Hepatocyte (in vitro differentiated cells and primary cell): ENCODE measurements around a stretch of chr7.

DNA sequence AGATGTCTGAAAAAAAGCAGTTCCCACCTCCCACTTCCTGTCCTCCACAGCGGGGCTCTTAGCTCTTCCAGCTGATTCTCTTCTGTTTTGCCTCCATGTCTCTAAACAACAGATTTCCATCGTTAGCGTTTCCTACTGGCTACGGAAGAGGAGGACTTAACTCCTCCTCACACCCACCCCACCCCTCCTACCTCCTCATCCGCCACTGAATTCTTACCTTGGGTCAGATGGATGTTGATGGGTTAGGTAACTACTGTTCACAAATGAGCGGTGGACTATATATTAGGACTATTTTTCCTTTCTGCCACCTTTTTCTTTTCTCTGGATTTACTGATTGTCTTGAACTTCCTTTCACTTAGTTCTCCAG is 36.7 kb upstream of the NUB1 start:
- RAMPAGE, long total RNA, result no peak
- RRBS, result no CpG with 5 or more reads among the region's 6 CpGs

GRCh38 chr7:151382078-151382494 is 27.8 kb downstream of the WDR86 start:
- RAMPAGE, long total RNA, result no peak
- RRBS, result no CpG with 5 or more reads among the region's 25 CpGs

- RAMPAGE, long total RNA, result no peak
- RRBS, result no CpG with 5 or more reads among the region's 6 CpGs
Measured at GRCh38 chr7:151440726-151441069, 757 bp upstream of the CRYGN start.

DNA sequence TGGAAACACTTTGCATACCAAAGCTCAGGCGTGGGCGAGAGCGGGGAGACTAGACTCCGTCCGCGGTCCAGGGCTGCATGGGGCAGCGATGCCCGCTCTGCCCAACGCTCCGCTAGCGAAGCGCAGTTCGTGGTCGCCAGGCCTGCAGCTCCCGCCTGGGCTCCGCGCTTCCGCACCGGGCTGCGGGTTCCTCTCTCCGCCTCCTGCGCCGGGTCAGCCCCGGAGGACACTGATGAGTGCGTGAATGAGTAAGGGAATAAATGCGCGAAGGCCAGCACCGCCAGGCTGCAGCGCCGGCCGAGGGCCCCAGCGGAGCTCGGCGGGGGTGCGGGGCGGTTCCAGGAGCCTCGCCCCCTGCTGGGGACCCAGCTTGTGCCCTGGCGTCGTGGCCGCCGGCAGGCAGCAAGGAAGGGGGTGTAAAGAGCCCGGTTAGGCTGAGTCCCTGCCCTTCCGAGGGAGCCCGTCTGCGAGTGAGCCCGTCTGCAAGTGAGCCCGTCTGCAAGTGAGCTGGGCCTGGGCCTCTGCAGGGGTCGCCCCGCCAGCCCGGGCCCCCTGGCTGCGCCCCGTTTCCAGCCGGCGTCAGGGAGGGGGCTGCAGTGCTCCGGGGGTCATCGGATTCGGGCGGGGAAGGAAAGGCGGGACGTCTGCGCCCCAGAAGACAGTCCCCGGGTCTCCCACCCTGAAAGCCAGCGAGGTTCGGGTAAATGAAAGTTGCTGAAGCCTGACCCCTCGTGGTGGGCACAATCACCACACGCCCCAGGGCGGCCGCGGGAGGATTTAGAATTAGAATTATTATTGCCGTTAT is 8.4 kb upstream of the CRYGN start:
- RAMPAGE, long total RNA, result no peak
- RRBS, result 3% methylated on average over 24 of the region's 70 CpGs

GRCh38 chr7:151508941-151509282 is 10.8 kb downstream of the RHEB start:
- RAMPAGE, long total RNA, result no peak
- RRBS, result no CpG with 5 or more reads among the region's 4 CpGs

GRCh38 chr7:151560199-151560669 is 40.5 kb upstream of the RHEB start:
- RAMPAGE, long total RNA, result no peak
- RRBS, result no CpG with 5 or more reads among the region's 9 CpGs

GRCh38 chr7:151710397-151711135 is 166.3 kb downstream of the PRKAG2 start:
- RAMPAGE, long total RNA, result no peak
- RRBS, result no CpG with 5 or more reads among the region's 12 CpGs

- RAMPAGE, long total RNA, result no peak
- RRBS, result no CpG with 5 or more reads among the region's 13 CpGs
Measured at GRCh38 chr7:151720925-151721646, 155.8 kb downstream of the PRKAG2 start.

DNA sequence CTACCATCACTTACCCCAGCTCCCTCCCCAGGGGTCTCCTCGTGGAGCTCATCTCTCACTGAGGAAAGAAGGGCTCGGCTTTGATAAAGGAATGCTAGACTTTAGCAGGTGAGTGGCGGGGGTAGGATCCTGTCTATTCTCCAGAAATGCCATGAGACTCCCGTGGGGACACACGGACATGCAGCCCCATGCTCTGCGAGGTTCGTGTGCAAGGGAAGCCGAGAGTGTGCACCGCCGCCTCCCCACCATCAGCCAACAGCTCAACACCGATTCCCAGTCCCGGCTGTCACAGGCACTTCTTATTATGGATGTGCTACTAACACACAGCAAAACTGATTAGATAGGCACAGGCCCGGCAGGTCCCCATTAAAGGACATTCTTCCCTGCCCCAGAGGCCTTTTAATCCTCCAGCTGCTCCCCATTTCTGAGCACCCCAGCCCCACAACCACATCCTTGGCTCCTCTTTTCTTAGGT is 154.4 kb downstream of the PRKAG2 start:
- RAMPAGE, long total RNA, result no peak
- RRBS, result 75% methylated on average over 1 of the region's 13 CpGs

DNA sequence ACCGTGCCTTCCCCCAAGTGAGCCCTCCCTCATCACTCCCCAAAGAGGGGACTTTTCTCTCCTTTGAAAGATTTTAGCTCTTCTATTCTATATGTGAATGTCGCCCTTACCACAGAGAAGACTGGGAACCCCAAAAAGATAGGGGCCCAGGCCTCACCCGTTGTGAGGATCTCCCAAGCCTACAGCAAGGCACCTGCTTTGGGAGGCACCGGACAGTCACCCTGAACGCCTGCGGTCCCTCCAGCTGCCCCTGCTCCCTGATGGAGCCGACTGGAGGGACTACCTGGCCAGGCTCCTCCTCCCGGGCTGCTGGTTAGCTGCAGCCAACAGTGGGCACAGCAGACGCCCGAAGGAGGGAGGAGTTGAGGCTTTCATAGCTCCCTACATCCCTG is 137.0 kb downstream of the PRKAG2 start:
- RAMPAGE, long total RNA, result no peak
- RRBS, result 98% methylated on average over 4 of the region's 10 CpGs

DNA sequence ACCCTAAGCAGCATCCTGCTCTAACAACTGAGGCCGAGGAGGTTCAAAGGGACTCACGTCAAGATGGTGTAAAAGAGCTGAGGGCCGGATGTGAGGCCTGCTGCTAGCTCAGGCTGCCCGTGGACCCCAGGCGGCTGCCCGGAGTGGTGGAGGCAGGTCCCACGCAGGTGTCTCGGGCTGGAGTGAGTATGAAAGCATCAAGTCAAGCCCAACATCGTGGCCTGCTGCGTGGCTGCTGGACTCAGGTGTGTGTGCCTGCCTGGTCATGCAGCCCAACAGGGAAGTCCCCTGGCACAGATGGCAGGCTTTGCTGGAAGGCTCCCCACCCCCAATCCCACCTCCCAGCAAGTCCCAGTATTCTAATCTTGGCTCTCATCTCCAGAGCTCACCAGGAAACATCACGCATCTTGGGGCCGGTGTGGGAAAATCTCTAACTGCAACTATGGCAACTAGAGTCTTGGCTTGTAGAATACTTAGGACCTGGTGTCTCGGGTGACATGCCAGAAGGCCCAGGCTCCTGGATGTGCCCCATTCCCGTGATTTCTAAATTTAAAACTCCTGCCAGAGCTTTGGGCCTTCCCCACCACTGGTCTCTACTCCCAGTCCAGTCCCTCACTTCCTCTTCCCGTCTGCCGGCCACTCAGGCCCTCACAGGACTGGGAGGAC is 86.0 kb downstream of the PRKAG2 start:
- RAMPAGE, long total RNA, result no peak
- RRBS, result 95% methylated on average over 4 of the region's 16 CpGs

GRCh38 chr7:151823245-151823857 is 53.6 kb downstream of the PRKAG2 start:
- RAMPAGE, long total RNA, result no peak
- RRBS, result no CpG with 5 or more reads among the region's 4 CpGs

DNA sequence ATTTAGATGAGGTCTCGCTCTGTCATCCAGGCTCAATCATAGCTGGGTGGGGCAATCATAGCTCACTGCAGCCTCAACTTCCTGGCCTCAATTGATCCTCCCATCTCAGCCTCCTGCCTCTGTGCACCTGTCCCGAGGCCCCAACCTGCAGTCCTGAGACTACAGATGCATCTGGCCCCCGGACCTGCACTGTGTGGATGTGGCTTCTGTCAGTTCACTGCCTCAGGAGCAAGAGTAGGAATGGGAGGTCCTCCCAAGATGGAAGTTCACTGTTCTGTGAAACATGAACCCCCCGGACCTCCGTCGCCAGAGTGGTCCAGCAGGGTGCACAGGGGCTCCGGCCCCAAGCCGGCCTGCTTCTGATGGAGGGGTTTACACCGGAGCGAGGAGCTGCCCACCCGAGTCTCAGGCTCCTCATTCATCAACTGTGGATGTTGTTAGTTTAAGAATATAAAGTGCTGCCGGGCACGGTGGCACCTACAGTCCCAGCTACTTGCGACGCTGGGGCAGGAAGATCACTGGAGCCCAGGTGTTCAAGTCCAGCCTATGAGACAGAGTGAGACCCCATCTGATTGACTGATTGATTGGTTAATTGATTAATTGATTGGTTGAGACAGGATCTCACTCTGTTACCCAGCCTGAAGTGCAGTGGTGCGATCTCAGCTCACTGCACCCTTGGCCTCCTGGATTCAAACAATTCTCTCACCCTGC is 36.4 kb downstream of the PRKAG2 start:
- RAMPAGE, long total RNA, result no peak
- RRBS, result 95% methylated on average over 9 of the region's 16 CpGs

- RAMPAGE, long total RNA, result no peak
- RRBS, result 97% methylated on average over 4 of the region's 10 CpGs
Measured at GRCh38 chr7:151847711-151848251, 29.1 kb downstream of the PRKAG2 start.

DNA sequence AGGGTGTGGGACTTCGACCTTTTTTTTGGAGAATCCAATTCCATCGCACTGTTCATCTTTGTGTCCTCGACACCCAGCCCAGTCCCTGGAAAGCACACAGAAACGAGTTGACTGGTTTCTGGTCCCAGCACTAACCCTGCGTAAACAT is 9.4 kb downstream of the PRKAG2 start:
- RAMPAGE, long total RNA, result no peak
- RRBS, result no CpG with 5 or more reads among the region's 5 CpGs

GRCh38 chr7:152162938-152163584 is 137.6 kb downstream of the GALNT11 start:
- RAMPAGE, long total RNA, result no peak
- RRBS, result no CpG with 5 or more reads among the region's 8 CpGs

DNA sequence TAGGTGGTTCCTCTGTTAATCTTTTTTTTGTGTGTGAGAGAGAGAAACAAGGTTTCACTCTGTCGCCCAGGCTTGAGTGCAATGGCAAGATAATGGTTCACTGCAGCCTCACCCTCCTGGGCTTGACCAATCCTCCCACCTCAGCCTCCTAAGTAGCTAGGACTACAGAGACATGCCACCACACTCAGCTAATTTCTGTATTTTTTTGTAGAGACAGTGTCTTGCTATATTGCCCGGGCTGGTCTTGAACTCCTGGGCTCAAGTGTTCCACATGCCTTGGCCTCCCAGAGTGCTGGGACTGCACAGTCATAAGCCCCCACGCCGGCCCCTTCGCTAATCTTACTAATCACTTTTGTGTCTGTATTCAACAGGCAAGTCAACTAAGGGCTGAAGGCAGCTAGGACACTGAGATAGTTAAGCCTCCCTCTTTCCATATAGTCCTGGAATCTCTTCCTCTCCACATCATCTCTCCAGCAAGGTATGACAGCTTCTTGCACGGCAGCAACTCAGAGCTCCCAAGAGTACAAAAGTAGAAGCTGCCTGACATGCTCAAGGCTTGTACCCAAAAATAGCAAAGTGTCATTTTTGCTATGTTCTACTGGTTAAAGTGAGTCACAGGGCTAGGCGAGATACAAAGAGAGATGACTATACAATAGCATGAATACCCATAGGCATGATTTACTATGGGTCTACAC is 11.3 kb downstream of the KMT2C start:
- RAMPAGE, long total RNA, result no peak
- RRBS, result 88% methylated on average over 2 of the region's 7 CpGs

DNA sequence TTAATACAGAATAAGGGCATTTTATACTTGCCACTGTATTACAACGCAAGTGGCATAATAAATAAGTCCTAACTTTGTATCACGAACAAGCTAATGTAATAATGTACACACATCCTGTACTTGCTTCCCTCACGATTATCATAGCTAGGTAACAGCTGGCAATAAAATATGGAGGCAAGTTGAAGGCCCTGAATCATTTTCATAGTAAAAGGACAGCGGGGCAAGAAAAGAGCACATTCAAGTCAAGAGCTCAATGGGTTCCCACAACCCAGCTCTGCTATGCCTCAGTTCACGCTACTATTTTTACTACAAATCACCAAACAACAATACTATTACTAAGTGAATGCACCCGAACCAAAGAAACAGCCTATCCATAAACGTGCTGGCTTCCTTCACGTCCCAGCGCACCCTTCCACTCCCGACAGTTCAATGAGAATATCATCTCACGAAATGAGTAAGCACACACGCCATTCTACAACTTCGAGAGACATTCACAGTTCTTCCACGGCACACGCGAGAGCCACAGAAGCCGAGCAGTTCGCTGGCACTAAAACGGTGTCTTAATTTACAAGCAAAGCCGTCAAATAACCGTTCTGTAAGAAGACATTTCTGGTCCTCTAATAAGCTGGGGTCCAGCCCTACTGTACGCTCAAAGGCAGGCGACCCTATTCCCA is 1.5 kb downstream of the KMT2C start:
- RAMPAGE, long total RNA, result no peak
- RRBS, result no CpG with 5 or more reads among the region's 23 CpGs

- RAMPAGE, long total RNA, result no peak
- RRBS, result under 1% methylated on average over 4 of the region's 21 CpGs
Measured at GRCh38 chr7:152462938-152463519, 27.2 kb upstream of the KMT2C start.

- RAMPAGE, long total RNA, result no peak
- RRBS, result 3% methylated on average over 7 of the region's 42 CpGs
Measured at GRCh38 chr7:153886217-153886744, 165.9 kb upstream of the DPP6 start.